Measurements from ENCODE around the gene USP6NL.

DNA sequence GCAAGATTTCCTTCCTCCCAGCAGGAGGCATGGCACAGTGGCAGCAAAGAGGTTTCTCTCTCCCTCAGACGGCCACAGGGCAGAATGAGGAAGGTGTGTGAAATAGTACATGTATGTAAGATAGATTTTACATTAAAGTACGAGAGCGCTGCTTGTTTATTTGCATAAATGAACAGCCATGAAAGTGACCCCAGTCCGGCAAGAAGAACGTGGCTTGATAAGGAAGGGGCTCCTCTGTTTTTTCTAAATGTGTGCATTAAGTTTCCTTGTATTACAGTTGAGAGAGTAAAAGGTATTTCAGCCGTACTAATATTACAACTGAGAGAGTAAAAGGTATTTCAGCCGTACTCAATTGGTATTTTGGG is 130.2 kb downstream of the CELF2 start:
- RRBS: no CpG with 5 or more reads among the region's 7 CpGs

DNA sequence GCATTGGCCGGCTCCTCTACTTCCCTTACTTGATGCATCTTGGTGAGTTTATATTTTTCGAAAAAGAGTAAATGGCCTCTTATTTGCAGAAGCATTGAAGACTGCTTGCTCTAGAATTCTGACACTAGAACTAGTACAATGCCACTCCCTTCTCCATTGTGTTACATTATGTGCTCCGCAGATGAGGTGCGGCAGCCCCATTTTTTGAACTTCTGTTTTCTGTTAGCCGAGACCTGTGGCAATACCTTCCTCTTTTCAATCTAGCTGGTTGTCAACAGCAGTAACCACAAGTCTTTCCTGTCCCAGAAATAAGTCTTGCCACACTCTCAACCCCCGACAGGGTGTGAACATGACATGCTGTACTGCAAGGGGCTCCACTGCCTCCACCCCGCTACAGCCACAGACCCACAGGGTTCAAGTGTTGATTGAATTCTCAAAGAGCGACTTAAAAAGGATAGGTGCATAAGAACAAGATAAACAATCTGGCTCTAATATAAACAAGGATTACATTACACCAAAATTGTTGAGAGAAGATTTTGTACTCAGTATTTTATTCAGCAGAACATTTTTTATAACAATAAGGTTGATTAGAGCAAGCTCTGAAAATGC is 145.5 kb downstream of the CELF2 start:
- RRBS: no CpG with 5 or more reads among the region's 8 CpGs

DNA sequence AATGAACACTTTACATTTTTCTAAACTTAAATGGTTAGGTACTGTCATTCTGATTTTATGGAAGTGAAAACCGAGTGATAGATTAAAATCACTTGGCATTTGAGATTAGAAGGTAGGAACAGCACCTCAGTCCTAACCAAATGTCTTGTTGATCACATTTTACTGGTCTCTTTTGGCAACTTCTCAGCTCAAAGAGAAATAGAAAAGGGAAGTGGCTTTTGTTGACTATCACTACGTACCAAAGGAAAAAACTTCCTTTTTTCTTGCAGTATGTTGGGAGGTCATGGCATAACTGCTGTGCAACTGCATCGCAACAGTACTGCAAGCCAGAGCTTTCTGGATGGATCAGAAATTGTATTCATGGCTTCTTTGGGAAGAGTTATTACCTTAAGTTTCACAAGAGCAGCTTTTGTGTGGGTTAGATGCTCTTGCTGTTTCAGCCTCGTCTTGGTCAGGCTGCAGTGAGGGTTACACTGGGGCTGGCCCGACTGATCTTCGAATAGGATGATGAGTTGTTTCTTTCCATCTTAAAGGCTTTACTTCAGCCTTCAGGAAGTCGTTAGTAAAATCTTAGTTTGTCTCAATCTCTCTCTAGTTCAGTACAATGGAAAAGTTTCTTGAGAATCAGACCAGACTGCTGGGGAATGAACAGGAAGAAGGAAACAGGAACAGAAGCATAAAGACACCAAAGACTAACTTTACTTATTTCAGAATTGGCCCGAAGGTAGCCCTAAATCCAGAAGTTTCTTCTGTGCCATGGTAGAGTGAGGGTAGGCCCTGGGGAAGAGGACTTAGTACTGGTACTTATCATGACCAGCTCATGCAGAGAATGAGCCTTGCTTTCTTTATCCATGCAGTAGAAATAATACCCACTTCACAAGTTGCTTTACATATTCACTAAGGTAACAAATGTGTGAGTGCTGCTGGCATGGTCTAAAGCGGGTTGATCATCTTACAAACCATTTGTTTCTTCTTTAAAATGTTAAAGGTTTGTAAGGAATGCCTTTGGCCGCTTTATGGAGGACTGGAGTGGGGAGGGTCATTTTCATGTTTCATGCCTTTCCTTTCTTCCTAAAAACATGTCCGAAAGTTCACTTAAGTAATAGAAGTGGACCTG is 153.6 kb downstream of the CELF2 start:
- RRBS: no CpG with 5 or more reads among the region's 11 CpGs

DNA sequence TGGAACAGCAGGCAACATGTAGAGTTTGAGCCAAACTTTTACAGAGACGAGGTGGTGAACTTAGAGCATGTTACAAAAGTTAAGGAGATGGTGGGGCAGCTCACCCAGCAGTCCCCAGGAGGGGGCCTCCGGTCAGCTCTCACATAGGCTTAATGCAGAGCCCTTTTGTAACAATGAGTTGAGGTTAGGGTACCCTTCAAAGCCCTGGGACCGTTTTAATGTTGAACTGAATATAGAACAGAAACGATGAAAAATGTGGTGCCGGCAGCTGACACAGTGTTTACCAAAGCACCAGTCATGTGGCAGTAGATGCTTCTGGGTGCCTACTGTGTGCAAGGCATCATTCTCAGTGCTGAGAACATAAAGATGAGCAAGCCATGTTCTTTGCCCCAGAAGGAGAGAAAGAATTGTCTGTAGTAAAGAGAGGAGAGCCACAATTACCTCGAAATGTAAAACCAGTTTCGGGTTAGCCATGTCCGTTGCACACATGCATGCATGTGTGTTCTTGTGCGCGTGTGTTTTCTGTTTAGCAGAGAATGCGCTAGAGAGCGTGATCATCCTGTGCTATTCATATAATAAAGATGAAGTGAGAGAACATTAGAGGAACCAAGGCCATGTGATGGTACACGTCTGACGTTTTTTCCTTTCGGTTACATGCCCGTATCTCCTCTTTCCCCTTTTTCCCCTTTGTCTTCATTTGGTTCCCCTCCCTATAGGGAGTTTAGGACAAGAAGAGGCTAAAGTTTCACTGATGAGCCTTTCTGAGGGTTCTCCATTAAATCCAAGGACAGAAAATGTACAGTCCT is 158.0 kb downstream of the CELF2 start:
- RRBS: no CpG with 5 or more reads among the region's 16 CpGs

DNA sequence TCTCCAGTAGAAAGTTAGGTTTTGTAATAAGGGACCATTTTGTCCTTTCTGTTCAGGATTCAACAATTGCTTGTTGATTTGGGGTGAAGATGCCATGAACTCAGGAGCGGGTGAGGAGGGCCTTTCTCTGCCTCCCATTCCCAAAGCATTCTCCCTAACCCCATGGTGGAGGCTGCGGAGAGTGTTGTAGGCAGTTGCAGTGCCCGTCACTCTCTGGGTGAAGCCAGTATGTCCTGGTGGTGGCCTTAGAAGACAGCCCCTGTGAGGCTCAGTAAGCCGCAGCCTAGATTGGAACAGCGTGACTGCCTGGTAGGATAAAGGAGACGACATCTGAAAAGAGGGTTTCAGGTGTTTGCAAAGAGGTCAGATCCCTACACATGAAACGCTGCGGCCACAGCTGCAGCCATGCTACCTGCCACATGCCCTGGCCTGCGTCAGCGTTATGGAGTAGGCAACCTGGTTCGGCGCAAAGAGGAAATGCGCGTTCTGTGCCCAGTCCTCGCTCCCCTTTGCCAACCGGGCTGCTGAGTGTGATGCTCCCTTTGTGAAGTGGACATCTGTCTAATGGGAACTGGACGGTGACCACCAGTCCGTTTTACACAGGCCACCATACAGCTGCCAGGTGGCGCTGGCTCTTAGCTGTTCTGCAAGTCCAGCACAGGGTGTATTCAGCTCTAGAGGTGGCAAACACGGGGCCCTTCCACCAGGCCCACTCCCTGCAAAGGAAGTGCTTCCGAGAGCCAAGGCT is 160.2 kb downstream of the CELF2 start:
- RRBS: no CpG with 5 or more reads among the region's 21 CpGs

DNA sequence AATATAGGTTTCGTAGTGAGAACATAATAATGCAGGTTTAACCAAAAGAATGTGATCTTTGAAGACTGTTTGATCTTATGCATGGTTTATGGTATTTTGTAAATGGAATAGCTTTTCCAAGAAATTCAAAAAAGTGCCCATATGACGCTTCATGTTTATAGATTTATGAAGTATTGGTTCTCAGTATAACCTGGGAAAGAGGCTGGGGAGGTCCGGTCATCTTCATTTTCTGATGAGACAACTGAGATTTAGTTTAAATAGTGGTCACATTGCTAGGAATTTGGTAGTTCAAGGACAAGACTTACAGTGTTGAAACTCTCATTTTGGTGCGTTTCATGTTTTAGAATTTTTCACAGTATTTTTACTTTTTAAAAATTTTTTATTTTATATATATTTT is 176.0 kb downstream of the CELF2 start:
- RRBS: no CpG with 5 or more reads among the region's 4 CpGs

DNA sequence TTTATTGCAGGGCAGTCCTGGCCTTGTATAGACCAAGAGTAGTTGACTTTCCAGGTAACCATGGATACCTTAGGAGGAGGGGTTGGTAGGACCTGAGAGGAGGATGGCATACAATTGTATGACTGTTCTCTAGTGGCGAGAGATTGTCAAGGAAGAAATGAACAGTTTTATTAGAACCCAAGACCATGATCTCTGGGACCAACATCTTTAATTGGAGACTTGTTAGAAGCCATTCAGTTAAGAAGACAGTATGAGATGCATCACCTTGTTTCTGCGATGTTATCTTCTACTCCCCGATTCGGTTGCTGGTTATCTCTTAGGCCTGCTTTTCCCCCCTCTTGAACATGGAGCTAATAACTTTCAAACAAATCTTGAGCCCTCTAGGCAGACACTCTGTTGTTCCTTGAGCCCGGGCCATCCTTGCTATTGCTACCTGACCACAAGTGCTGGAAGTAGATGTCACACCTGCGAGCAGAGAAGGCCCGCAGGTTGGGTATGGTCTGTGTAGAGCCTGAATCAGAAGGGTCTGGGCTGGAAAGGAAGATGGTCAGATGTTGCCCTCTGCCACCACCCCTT is 181.4 kb downstream of the CELF2 start:
- RRBS: no CpG with 5 or more reads among the region's 7 CpGs

- RRBS: no CpG with 5 or more reads among the region's 17 CpGs
Measured at GRCh38 chr10:11207756-11208916, 190.5 kb downstream of the CELF2 start.

DNA sequence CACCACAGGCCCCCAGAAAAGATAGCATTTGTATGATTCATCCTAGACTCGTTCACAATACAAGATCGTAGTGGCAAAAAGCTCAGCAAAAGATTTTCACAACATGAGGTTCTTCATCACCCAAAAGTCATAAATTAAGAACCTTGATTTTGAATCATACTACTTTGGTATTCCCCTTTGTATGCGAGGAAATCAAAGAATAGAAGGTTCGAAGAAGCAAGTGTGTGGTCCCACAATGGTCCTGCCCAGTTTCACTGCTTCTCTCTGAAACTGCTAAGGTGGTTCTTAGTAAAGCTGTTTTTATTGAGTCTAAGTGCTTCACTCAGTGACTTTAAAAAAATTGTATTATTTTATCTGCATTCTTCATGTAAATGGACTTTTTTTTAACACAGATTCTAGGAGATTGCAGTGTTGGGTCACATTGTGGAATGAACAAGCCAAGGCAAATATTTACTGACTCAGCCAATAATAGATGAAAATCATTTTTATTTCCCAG is 200.8 kb downstream of the CELF2 start:
- RRBS: no CpG with 5 or more reads among the region's 4 CpGs

GRCh38 chr10:11224460-11224776 is 206.7 kb downstream of the CELF2 start:
- RRBS: no CpG with 5 or more reads among the region's 7 CpGs

DNA sequence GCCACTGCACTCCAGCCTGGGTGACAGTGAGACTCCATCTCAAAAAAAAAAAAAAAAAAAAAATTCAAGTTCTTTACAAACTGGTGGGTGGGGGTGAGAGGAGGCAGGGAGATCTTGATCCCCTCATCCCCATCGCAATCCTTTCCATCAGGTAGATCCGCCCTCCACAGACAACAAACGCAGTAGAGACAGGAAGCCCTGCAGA is 216.9 kb downstream of the CELF2 start:
- RRBS: no CpG with 5 or more reads among the region's 3 CpGs

DNA sequence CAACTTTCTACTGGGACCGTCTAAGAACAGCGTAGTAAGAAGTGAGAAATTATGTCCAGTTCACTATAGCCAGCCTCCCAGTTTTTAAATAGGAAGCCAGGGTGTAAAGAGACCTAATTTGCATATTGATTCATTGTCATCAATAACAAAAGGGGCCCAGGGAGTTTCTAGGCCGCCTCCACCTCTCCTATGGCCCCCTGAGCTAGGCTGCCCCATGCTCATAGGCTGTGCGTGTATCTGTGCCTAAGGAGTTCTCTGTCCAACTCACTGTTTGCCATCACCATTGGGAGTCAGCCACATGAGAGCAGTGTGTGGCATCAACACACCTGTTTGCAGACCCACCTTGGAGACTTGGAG is 289.1 kb downstream of the CELF2 start:
- RRBS: no CpG with 5 or more reads among the region's 4 CpGs

DNA sequence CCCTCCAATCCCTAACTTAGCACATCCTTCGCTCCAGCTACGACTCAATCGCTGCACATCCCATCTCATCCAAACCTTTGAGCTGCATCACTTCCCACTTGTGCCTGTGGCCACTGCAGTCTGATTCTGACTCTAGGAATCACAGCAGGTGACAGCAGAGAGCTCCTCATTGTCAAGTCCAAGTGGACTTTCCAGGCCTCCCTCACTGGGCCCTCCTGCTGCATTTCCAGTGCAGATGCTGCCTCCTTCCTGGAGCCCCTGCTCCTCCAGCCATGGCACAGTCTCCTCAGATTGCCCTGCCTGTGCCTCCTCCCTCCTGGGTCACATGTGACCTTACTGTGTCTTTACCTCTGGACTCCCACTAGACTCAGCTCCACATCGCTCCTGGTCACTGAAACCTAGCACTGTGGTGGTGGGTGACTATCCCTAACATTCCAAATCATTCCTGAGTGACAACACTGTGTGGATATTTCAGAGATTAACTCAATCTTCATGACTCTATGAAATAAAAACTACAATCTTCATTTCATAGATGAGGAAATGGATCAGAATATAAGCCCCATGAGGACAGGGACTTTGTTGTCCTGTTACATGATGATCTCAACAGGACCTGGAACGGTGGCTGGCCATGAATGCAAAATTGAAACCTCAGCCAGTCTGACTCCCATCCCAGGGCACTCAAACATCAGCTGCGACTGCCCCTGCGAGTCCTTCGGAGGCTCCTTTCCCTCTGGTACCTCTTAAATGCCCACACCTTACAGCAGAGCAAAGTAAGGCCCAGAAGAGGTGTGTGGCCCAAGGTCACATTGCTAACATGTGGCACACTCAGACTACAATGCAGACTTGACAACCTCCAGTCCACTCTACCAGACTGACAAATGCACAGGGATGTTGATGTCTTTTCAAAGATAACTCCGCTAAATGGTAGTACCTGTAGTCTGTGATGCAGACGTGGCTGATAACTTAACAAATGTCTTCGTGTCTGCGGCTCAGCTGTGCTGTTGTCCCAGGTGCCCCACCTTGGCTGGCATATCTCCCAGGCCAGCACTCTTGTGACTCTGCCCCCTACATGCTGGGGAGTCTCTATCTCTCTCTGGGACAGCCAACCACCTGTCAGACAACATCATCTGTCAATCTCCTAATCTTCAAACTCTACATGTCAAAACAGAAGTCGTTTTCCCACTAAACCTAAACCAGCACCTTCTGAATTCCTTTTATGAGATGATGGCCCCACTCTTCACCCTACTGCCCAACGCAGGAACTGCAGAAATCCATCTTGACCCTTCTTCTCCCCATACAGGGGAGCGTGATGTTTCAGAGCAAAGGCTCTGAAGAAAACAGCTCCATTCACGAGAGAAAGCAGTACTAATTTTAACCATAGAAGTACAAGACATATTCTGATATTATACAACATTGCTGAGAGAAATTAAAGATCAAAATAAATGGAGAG is 156.8 kb downstream of the USP6NL start:
- RRBS: no CpG with 5 or more reads among the region's 16 CpGs

- RRBS: no CpG with 5 or more reads among the region's 6 CpGs
Measured at GRCh38 chr10:11493708-11494088, 117.8 kb downstream of the USP6NL start.

GRCh38 chr10:11596616-11597648 is 14.5 kb downstream of the USP6NL start:
- RRBS: no CpG with 5 or more reads among the region's 8 CpGs

DNA sequence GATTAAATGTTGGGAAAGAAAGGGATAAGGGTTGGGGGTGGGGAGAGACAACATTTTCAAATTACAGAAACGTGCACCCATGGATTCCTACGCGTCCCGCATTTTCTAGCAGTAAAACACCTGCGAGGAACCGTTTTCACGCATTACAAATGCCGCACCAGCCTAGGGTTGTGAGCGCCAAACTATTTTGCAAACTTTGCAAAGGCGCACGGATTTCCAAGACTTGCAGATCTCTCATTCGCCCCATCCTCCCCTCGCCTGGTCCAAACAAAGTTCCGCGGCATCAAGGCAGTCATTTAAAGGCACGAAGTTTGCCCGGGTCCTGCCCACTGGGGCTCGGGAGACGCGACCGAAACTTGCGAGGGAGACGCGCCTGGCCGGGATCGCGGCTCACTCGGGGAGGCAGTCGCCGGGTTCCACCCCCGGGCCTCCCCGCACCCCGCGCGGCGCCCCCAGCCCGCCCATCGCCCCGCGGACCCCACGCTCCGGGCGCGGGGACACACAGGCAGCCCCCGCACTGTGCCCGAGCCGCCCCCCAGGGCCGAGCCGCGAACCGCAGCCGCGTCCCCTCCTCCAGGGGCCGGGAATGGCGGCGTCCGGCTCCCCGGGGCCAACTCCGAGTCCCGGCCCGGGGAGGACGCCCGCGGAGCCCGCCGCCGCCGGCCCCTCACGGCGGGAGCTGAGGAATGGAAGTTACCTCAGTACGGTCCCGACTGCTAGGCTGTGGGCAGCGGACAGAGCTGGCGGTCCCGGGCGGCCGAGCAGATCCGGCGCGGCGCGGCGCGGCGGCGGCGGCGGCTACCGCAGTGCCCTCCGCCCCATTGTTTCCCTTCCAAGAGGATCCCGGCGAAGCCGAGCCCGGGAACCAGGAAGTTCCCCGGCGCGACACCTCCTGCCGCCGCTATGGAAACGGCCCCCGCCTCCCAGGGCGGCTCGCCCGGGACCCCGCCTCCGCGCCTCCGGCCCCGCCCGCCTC is at the start of gene USP6NL:
TSS of gene USP6NL (minus strand) at position 905 of the 976 bp plus-strand sequence.
- RRBS: 1% methylated on average over 60 of the region's 110 CpGs

GRCh38 chr10:11685731-11686339 is 56.3 kb upstream of the ECHDC3 start:
- RRBS: no CpG with 5 or more reads among the region's 8 CpGs

DNA sequence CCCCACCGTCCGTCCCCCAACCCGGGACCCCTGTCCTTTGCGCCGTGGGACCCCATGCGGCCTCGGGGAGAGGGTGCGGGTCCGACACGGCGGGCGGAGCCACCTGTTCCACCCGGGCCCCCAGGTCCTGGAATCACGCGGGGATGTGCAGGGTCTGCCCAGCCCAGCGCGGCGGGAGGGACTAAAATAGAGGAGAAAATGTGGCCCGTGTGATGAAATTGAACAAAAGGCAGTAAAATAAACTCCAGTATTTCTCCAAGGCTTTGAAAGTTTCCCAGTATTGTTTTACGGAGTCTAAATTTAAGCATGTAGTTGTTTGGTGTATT is 619 bp downstream of the PROSER2 start:
- RRBS: 1% methylated on average over 8 of the region's 20 CpGs

GRCh38 chr10:11825499-11826552 is 2.7 kb downstream of the PROSER2 start:
- RRBS: no CpG with 5 or more reads among the region's 26 CpGs

DNA sequence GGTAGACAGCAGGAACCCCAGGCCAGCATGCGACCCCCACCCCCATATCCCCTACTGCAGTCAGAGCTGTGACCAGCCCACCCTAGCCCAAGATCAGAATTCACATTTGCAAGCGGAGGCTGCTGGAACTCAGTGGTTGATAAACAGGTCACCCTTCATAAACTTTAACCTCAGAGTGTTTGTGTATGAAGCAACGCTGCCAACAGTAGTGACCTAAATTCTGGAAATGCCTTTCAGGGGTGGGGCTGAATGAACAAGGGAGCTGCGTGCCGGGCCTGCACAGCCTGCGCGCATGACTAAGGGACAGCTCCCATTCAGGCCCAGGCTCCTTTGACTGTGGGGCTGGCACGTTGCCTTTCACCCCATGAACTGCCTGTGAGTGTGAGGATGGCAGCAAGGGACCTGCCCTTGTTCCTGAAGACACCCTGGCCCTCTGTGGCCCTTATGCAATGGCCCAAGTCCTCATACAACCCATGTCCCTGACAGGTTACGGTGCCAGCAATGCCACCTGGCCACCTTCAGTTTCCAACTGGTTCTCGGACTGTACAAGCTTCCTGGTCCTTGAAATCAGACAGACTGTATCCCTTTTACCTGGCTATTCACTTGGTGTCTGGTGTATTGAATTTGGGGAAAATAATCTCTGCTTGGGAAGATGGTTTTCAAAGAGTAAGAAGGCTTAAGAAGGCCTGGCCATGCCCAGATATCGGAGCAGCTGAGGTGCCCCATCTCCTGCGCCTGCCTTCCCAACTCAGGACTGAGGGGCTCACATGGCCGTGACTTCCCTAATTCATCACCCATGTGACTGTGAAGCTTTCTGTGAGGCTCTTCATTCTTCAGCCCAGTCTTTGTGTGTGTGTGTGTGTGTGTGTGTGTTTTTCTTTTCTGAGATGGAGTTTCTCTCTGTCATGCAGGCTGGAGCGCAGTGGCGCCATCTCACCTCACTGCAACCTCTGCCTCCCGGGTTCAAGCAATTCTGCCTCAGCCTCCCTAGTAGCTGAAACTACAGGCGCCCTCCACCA is 52.9 kb downstream of the PROSER2 start:
- RRBS: no CpG with 5 or more reads among the region's 17 CpGs